GM23248 (cell line): ENCODE data around the genes GUCY2C, RERG and LMO3.

DNA sequence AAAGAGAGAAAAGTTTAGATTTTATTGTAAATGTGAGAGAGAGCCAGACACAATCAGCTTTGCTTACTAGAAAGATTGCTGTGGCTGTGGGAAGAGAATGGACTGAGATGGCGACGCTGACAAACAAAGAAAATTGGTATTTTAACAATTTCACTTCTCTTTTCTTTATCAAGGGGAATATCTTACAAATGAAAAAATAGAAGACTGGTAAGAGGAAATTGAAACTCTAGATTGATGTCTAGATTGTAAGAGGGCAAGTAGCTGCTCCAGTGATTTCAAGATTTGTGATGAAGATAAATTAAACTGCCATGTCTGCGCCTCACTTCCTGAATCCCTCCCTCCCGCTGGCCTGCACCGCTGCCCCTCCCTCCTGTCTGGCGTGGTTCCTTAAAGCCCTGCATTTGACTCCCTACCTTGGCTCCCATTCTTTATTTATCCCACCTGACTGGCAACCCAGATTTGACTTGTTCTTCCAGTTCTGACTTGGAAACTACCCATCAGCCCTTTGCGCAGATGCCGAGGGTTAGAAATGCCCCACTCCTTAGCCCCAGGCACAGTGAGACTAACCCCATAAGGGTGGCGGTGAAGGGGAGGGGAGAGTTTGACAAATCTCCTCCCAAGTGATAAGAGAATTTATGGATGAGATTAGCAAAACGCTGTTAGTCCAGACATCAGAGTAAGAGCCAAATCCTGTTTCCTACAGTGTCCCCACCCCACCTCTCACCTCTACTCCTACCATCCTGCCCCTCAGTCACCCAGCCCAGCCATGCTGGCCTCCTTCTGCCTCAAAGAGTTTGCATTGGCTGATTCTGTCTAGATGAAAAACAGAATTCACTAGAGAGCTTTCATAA lies 125.3 kb upstream of the ATF7IP start:
- RAMPAGE, long total RNA: no peak

- RAMPAGE, long total RNA: no peak
These were observed 92.0 kb upstream of the ATF7IP start for GRCh38 chr12:14273365-14273919.

DNA sequence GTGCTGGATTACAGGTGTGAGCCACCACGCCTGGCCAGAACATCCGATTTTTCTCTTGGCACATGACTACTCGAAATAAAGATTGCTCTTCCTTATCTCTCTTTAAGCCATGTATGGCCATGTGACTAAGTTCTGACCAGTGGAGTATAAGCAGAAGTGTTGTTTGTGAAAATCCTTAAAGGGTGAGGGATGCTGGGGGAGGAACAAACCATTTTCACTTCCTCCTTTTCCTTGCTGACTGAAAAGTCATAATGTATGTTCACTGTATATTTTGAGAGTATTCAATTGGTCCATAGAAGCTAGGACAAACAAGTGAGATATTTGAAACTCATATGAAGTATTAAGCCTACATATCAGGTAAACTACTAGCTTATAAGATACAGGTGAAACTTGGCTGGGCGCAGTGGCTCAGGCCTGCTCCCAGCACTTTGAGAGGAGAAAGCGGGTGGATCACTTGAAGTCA lies 50.6 kb upstream of the ATF7IP start:
- RAMPAGE, long total RNA: no peak

GRCh38 chr12:14411052-14411541 lies 45.6 kb downstream of the ATF7IP start:
- RAMPAGE, long total RNA: no peak

- RAMPAGE, long total RNA: no peak
These were observed at the start of gene GUCY2C for GRCh38 chr12:14695751-14696853. Gene GUCY2C (minus strand): TSS chr12:14696599.

GRCh38 chr12:14836094-14836870 lies 7.0 kb downstream of the ART4 start:
- RAMPAGE, long total RNA: no peak

GRCh38 chr12:14882528-14883219 lies 3.0 kb downstream of the MGP start:
- RAMPAGE, long total RNA: no peak

DNA sequence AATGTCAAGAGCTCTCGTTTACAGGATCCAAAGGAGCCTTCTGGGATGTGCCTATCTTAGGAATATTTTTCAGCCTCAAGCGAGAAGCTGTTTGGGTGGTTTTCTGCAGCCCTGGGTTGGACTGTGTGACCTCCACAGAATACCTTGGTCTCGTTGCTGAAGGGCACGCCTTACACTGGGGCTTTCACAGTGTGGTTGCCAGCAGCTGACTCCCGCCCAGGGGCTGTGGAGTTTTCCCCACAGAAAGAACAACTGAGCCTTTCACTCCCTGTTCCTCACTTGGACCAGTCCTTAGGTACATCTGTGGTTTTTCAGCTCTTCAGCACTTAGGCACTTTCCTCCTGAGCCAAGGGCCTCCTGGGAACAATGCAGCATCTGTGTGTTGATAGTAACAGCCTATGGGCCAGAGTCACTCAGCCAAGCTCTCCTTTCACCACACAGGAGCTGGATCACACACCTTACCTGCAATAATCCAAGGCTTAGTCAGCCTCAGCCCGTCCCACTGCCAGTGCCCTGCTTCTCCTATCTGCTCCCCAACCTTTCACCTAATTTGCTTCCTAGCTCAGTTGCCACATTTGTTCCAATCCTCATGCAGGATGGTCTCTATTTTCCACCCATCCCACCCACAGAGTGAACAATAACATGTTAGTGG lies 24.9 kb downstream of the ERP27 start:
- RAMPAGE, long total RNA: no peak

DNA sequence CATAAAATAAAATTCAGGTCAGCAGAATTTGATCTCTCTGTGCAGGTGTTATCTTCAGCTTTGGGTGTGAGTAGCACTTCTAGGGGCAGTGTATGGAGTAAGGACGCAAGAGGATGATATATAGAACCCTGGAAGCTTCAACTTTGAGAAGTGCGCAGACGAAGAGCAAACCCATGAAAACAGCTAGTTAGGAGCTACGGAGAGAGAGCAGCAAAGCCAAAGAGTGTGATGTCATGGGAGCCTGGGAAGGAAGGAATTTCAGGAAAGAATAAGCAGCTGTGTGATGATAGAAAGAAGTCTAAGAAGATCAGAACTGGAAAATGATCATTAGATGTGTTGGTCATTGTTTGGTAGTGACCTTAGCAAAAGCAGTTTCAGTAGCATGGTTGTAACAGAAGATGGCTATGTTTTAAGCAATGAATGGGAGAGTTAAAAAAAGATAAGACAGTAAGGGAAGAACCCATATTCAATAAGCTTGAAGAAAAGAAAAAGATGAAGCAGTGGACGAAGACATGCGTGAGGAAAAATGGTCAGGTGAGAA lies 5.9 kb downstream of the RERG start:
- RAMPAGE, long total RNA: no peak

DNA sequence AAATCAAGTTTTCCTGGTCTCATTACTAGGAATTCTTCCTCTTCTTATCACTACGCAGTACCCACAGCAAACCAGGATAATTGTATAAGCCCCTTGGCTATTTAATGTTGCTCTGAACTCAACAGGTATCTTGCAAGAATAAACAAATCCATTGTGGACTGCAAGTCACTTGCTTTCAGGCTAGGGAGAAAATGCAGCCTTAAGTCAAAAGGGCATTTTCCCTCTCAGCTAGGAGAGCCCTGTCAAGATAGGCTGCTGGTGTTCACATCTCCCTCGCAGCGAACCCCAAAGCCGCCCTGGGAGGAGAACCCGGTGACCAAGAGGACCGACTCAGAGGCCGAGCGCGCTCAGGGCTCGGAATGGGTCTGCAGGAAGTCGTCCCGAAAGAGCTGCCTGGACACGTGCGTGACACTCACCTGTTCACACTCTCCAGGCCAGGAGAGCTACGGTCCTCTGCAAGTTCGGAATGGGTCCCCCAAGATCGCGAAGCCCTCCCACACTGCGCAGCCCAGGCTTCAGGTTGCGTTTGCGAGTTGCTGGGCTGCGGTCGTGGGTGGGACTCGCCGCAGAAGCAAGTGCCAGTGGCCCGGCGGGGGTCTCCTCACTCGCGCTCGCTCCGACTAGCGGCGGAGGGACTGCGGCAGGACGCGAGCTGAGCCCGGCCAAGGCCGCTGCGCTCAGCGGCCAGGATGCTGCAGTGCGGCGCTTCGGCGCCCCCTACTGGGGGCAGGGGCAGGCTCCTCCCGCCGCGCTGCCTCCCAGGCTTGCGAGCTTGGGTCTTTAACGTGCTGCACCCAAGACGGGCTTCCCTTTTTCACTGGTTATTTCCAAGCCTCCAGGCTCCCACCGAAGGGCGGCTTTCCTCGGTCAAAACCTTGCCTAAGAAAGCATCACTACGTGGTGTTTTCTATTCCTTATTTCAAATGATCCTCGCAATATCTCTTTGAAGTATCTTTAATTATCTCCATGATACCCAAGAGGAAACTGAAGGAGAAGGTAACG lies at the start of gene RERG:
TSS of gene RERG (minus strand) at position 639 of the 1,002 bp plus-strand sequence.
- RAMPAGE, long total RNA: no peak

DNA sequence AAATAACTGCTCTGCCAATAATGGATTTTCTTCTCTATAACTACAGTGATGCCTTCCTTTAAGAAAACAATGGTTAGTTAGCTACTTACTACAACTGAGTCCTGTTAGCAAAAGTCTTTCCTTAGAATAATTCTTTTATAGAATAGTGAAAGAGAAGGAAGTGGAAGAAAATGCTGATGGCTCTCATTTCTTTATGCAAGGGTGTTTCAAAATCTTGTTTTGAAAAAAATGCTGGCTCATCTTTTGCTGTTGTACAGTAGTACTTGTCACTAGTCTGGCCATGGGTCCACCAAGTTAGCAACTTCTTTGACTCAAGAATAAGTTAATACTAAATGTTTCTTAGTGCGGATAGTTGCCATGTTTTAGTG lies 225.3 kb downstream of the PTPRO start:
- RAMPAGE, long total RNA: no peak

GRCh38 chr12:15705954-15706471 lies 83.2 kb downstream of the EPS8 start:
- RAMPAGE, long total RNA: no peak

DNA sequence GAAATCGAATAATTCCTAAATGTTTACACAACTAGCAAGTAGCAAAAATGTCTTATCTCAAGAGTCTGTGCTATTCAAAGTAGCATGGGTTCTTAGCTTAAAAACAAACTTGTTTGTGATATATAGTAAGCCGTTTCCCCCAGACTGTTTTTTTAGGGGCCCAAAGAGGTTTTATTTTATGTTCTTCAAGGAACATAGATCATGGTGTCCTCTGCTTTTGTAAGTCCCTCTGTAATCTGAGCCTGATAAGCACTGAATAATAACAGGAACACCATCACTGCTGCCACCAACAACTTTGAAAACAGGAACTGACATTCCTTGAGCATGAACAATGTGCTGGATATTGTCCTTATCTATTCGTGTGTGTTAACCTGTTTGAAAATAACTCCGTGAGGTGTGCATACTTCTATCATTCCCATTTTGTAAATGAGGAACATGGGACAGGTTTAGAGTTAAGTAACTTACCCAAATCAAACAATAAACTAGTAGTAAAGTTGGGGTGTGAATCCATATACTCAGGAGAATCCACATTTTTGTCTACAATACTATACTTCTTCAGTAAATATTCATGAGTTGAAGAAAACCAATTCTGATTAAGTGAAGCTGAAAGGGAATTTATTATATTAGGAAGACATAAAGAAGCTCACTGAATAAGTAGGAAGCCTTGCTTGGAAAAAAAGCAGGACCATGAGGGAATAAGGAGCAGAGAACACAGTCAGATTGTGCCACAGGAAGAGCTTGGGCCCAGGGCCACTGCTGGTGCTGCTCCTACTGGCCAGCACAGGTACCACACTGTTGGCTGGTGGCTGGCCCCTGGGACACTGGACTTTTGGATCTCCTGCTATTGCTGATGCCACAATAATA lies 67.6 kb downstream of the DERA start:
- RAMPAGE, long total RNA: no peak

- RAMPAGE, long total RNA: no peak
These were observed 84.3 kb downstream of the DERA start for GRCh38 chr12:15995079-15996221.

- RAMPAGE, long total RNA: no peak
These were observed 50.3 kb downstream of the LMO3 start for GRCh38 chr12:16555526-16556181.

DNA sequence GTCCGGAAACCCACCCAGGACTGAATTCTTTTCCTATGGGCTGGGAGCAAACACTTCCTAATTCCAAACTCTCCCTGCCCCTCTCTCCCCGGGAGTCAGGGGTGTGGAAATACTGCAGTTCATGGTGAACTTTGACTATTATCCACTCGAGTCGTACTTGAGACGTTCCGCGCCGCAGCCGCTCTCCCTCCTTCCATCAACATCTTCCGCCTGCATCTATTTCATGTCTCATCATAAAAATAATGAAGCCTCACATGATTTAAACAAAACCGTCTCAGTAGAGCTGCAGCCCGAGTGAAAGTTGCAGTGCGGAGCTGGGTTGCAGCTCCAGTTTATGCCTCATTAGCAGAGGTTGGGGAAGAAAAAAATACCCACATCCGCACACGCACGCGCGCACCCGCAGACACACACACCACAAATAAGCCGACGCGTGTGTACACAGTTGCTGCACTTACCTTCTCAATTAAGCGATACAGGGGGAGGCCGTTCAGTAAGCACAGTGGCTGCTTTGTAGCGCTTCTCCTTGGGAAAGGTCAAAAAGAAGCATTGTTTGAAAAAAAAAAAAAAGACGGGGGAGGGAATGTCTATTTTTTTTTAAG lies at the start of gene LMO3:
TSS of gene LMO3 (minus strand) at position 552 of the 599 bp plus-strand sequence.
- RAMPAGE, long total RNA: no peak

GRCh38 chr12:16607911-16608501 lies 2.0 kb upstream of the LMO3 start:
- RAMPAGE, long total RNA: no peak

DNA sequence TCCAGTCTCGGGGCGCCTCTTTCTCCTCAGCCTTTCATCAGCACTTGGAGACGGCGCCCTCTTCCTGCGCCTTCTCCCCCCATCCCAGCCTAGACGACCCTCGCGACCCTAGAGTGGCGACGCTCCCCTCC lies 643 bp downstream of the PLEKHA5 start:
- RAMPAGE, long total RNA: no peak

- RAMPAGE, long total RNA: no peak
These were observed 116.9 kb upstream of the AEBP2 start for GRCh38 chr12:19322224-19322921.

GRCh38 chr12:19482590-19483143 lies 43.4 kb downstream of the AEBP2 start:
- RAMPAGE, long total RNA: no peak